Temporal lobe (tissue), 2 donors: ENCODE measurements around a stretch of chr1.

DNA sequence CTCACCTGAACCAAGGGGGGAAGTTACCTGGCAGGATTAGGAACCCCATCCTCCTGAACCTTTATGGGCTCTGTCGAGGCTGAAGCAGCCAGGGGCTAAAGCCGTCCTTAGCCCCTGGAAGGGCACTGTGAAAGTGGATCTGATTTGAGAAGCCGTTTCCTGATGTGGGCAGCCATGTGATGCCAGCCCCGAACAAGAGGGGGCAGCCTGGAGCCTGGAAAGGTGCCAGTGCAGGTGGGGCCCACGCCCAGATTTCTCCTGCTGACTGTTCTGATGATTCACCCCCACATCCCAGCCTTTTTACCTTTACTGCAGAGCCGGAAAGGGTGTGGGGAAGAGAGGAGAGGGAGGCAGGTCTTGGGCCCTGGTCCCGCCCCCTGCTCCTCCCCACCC is 248 bp upstream of the SFN start:
- RAMPAGE, long total RNA = no peak

GRCh38 chr1:26910093-26911040 is 3.4 kb downstream of the NR0B2 start:
- RAMPAGE, long total RNA = no peak

DNA sequence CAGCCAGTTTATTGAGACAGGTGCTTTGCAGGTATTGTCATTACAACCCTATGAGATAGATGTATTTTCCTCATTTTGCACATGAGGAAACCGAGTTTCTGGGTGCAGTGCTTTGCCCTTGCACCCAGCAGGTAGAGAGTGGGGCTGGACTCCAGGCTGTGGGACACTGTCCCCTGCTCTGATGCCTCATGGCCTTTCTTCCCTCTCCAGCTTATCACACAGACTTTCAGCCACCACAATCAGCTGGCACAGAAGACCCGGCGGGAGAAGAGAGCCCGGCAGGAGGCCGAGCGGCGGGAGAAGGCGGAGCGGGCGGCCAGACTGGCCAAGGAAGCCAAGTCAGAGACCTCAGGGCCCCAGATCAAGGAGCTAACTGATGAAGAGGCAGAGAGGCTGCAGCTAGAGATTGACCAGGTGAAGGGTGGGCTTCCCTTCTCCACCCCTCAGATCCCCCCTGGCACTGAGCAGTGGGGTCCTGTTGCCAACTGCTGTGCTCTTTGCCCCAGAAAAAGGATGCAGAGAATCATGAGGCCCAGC is 19.0 kb downstream of the KDF1 start:
- RAMPAGE, long total RNA = no peak

- RAMPAGE, long total RNA = no peak
Measured at GRCh38 chr1:27010901-27011400, 1.7 kb downstream of the TENT5B start.

GRCh38 chr1:27027069-27027386 is 14.4 kb upstream of the TENT5B start:
- RAMPAGE, long total RNA = no peak

GRCh38 chr1:27098363-27099012 is 56.4 kb downstream of the SLC9A1 start:
- RAMPAGE, long total RNA = no peak

DNA sequence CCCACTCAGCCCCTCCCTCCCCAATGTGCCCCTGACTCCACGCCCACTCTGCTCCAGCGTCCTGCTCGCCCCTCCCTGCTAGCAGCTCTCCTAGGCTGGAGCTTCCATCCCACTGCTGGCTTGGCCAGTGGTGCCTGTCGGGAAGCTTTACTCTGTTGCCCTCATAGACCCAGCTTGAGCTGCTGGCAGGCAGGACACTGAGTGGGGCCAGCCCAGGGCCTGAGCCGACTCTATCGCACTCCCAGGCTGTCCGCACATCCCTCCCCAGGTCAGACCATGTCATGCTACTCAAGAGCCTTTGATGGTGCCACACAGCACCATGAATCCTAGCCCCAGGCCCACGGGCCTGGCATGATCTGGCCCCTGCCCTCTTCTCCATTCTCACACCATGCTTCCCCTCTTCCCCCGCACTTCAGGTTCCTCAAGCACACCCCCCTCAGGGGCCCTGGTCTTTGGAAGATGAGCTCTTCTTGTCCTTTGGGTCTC is 17.1 kb downstream of the SLC9A1 start:
- RAMPAGE, long total RNA = no peak

DNA sequence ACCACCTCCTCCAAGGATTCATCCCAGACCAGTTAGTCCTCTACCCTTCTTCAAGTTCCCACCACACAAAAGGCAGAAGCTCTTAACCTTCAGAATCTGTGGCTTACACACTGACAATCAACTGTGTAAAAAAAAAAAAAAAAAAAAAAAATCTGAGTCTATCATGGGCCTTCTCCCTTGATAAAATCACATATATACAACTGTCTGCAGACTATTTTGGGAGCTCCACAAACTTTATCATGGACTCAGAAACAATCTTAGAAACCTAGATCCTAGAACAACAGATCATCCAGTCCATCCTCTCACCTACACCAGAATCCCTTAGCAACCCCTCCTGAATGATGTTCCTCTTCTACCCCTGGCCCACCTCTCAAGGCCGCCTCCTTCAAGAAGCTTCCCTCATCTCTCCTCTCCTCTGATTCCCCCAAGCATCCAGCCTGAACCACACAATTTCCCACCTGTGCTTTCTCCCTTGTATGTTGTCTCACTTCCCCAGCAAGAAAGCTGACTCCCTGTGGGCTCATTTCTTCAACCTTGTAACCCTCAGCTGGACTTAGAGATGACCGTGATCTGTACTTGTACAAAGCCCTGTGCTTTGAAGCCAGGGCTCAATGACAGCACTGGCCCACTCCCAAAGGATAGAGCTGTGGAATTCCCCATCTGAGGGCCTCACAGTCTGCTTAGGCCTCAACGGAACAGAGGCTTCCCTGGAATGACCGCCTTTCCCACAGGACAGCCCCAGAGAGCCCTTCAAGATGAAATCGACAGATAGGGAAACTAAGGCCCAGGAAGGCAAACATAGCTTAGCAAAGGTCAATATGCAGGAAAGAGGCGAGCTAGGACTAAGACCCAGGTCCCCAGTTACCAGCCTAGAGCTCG is 11.8 kb downstream of the SLC9A1 start:
- RAMPAGE, long total RNA = no peak

- RAMPAGE, long total RNA = no peak
Measured at GRCh38 chr1:27322805-27323209, 844 bp downstream of the TMEM222 start.

DNA sequence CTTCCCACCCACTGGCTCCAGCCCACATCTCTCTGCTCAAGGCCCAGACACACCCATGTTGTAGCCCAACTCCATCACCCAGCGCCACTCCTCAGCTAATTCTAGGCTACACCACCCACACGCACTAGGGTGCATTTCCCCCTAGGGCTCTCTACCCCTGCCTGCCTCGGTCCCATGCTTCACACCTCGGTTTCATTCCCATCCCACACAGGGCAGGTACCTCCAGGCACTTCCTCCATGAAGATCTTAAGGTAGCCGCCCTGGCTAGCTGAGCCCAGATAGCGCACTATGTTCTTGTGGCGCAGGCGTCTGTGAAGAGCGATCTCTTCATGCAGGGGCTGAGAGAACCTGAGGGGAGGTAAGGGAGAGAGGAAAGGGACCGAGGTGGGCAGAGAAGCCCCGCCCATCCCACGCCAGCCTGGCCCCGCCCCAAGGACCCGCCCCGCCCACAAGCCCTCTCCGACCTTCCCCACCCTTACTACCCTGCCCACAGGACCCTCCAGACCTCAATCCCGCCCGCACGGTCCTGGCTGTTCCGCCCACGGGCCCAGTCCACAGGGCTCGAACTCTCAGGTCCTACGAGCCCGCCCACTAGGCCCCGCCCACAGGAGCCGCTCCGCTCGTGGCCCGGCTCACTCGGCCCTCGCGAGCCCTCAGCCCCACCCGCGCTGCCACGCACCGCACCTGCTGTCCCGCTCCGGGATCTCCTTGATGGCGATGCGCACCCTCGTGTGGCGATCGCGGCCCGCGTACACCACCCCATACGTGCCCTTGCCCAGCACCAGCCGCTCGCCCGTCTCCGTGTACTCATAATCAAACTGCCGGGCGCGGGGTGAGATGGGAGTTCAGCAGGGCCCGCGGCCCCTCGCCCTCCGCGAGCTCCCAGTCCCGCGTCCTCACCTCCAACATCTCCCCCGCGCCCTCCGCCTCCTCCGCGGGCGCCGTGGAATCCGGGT is 6.5 kb downstream of the MAP3K6 start:
- RAMPAGE, long total RNA = no peak

DNA sequence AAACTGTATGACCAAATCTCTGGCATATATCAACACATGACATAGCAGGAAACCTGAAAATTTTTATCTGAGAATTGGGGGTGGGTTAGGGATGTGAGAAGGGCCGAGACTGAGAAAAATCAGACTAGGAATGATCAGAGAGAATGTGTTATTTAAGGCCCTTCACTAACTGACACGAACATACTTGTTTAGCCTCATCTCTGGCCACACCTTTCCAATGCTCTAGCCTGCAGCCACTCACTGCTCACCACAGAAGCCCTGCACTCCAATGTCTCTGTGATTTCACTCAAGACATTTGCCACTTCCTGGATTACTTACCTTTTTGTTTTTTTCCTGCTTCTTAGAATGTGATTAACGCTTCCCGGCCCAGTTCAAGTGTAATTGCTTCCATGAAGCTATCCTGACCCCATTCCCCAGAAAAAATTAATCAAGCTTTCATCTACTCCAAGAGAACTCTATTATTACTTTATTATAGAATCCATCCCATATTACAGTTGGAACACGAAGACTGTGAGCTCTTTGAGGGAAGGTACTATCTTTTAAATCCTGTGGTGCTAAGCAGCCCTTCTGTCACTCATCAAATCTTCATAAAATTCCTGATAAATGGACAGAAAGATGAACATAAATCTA is 34.5 kb downstream of the WASF2 start:
- RAMPAGE, long total RNA = no peak

DNA sequence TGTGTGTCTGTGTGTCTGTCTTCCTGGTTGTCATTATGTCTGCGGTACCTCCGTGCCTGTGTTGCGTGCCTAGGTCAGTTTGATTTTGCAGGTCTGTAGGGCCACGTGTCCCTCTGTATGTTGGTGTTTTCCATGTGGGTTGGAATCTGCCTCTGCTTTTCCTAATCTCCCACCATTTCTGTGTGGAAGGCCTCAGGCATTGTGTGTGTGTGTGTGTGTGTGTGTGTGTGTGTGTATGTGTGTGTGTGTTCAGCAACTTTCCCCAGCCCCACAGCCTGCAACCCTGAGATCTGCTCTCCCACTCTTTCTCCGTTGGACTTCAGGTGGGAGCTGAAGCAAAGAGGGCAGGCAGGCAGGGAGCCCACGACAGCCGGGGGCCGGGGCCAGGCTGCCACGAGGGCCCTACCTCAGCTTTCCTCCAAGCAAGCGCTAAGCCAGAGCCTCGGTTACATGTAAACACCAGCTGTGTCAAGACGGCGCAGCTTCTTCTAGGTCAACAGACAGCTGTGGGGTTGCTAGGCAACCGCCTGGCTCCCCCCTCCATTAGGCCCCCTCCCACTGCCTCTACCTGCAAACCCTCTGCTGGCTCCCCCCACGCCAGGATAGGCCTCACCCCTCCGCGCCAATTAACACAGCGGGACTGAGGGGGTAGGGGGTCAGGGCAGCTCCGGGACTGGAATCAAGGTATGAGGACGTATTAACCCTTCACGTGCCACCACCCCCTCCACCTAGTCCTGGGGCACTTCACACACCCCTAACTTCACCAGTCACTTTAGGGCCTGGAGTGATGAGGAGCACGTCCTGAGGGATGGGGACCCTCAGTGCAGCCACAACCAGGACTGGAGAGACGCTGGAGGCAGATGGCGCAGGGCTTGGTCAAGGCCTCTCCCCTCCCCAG is 37.1 kb upstream of the WASF2 start:
- RAMPAGE, long total RNA = no peak

- RAMPAGE, long total RNA = no peak
Measured at GRCh38 chr1:27569014-27569425, 34.9 kb downstream of the AHDC1 start.

- RAMPAGE, long total RNA = no peak
Measured at GRCh38 chr1:27587897-27588846, 15.8 kb downstream of the AHDC1 start.

- RAMPAGE, long total RNA = no peak
Measured at GRCh38 chr1:27589050-27590257, 14.5 kb downstream of the AHDC1 start.

DNA sequence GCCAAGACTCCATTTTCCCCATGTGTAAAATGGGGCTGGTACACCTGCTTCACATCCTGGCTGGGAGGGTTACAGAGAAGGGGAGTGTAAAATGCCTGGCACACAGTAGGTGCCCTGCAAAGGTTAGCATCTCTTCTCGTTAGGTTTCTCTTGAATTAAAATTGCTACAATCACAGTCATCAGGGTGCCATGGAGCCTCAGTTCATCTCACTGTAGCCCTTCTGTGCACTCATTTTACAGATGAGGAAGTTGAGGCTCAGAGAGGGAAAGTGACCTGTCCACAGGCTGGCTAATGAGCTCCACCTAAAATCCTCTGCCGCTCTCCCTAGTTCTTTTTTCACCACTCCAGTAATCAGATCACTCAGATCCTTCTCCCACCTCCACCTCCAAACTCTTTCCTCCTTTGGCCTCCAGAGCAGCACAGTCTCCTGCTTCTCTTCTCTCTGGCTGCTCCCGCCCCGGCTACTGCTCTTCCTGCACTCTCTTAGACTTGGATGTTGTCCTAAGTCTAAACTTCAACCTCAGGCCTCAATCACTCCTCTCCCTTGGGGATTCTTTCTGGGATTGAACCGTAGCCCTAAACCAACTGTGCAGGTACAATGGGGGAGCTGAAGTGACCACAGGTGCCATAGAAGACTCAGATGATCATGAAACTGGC is 13.6 kb upstream of the AHDC1 start:
- RAMPAGE, long total RNA = no peak

- RAMPAGE, long total RNA = no peak
Measured at GRCh38 chr1:27618883-27619346, 15.0 kb upstream of the AHDC1 start.

- RAMPAGE, long total RNA = no peak
Measured at GRCh38 chr1:27879055-27879585, 6.8 kb downstream of the THEMIS2 start.

DNA sequence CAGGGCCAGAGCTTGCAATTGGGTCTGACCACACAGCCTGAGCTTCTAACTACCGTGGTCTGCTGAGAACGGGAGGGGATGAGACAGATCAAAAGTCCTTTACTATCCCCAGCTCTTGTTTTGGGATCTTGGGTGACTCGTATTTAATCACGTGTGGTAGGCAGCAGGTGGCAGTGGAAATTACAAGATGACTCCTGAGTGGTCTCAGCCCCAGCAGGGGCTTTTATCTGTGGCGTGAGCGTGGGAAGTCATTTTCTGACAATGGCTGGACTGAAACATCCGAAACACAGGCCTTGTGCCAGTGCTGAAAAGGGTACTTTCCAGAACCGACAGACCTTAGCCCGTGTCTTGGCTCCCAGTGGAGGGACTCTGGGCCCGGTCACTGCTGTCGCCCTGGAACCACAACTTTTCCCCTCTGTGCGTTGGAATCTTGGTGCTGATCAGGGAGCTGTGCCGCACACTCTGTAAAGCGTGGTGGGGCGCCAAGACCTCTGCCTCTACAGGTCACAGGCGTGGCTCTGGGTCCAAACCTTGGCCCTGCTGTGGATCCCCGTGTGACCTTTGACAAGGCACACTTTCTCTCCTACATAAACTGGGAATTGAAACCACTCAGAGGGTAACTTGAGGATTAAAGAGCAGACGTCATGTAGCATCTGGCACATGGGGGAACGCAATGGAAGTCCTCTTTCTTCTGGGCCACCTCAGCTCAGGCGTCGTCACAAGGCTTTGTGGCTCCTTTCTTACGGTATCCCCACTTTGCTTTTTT is 12.1 kb downstream of the THEMIS2 start:
- RAMPAGE, long total RNA = no peak

DNA sequence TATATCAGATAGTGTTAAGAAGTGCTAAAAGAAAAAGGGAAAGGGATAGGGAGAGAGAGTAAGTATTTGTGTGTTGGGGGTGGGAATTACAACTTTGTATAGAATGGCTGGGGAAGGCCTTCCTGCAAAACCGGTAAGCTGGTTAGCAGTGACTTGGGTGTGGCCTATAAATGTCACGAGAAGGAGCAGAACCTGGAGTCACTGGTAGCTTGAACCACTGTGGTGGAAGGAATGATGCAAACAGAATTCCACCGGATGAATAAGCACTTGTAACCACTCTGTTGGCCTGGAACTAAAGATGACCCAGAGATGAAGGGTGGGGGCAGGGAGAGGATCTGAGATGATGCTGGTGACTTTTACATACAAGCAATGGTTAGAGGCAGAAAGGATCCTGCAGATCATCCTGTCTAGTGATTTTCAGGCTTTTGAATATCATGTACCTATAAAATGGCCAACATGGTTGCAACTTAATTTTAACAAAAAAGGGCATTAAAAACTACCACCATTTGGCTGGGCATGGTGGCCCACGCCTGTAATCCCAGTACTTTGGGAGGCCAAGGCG is 9.0 kb downstream of the XKR8 start:
- RAMPAGE, long total RNA = no peak